Glomerular endothelial cell (primary cell): ENCODE measurements around the genes SH3TC2 and GRPEL2.

DNA sequence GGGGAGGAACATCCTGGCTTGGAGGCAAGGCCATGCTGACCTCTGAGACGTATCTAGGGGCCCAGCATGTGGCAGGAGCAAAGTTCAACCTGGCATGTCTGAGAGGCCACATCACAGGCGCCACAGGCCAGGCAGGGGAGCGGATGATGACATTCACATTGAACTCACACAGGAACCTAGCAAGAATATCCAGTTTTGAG lies 64.3 kb upstream of the STK32A start:
- RAMPAGE, long total RNA = no peak

DNA sequence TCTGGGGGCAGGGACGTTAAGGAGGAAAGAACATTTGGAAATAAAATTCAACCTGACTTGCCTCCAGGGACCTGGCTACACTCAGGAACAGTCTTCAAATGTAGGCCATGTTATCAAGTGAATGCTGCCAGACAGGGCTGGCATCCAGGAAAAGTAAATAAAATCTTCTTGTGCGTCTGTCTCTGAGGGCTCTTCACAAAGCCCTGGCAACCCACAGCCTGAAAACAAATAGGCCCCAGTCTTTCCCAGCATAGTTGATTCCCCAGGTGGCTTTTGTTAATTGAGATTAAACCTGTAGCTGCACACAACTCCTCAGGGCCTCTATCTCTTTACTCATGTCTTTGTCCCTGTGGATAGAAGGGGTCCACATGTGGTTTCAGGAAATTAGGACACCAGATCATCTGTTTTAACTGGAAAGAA lies 55.5 kb downstream of the STK32A start:
- RAMPAGE, long total RNA = no peak

DNA sequence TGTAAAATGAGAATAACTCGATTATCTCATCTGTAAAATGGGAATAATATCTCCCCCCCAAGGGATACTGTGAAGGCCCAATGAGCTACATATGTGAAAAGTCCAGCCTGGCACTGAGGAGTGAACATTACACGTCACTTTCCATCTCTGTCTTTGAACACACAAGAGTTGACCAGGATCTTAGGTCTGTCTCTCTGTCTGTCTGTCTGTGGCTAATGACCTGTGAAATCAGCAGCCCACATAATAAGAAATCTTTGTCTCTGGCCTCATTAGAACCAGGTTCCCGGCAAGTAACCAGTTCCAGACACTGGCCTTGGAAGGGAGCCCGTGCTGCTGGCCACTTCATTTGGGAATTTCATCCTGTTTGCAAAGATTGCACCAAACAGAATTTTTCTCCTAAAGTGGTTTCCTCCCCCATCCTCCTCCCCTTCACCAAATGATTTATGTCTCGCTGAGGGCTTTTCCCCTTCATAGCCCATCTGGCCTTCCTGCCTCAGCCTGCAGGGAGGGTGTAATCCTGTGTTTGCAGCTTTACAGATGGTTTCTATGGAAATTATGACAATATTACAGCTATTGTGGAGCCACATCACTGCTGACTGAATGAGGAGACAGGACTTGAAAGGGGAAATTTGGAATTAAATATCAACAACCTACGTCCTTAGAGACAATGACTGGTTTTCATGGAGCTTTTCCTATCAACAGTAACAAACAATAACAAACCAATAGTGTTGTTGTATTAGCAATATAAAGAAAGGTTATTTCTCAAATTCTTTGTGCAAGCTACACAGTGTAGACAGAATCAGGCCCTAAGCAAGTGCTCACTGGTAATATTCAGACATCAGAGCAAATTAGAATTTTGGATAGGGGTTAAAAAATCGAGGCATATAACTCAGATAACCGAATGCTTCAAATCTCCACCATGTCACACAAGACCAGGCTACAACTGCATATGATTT lies 25.8 kb downstream of the DPYSL3 start:
- RAMPAGE, long total RNA = no peak

DNA sequence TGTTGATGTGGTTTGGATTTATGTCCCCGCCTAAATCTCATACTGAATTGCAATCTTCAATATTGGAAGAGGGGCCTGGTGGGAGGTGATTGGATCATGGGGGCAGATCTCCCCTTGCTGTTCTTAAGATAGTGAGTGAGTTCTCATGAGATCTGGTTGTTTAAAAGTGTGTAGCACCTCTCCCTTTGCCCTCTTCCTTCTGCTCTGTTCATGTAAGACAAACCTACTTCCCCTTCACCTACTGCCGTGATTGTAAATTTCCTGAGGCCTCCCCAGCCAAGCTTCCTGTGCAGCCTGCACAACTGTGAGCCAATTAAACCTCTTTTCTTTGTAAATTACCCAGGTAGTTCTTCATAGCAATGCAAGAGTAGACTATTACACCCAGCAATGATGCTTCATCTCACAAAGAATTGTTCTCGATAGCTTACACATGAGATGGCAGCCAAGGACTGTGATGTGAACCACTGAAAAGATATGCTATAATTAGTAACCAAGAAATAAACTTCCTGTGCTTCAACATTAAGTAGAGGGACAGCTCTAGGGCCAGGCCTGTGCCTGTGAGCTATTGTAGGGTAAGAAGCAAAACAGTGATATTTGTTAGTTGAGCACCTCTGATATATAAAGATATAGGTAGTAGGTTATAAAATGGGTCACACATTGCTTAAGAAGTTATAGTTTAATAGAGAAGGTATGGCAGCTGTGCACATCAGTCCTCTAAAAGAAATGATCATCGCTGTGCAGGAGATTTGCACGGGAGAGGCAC lies 41.7 kb upstream of the DPYSL3 start:
- RAMPAGE, long total RNA = no peak

- RAMPAGE, long total RNA = no peak
Observed at GRCh38 chr5:147721640-147722041, 60.9 kb downstream of the JAKMIP2 start.

DNA sequence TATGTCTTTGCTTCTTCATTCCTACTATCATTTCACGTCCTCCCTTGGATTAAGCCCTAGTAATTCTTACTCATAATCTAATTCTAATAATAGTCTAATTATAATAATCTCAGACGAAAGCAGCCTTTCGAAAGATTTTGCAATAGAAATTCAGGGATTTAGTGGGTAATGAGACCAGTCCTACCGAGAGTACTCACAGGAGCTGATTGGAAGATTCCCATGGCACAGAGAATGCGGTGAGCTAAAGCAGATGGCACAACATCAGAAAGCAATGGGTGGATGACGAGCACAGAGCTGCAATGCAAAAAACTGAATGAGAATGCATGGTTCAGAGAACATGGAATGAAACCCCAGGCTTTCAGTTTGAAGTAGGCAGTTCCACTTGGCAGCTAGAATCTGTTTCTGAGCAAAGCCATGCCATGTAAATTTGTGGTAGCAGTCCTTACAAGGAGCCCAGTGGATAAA lies 78.2 kb upstream of the SPINK5 start:
- RAMPAGE, long total RNA = no peak

GRCh38 chr5:148437229-148437782 lies 53.5 kb downstream of the FBXO38 start:
- RAMPAGE, long total RNA = no peak

DNA sequence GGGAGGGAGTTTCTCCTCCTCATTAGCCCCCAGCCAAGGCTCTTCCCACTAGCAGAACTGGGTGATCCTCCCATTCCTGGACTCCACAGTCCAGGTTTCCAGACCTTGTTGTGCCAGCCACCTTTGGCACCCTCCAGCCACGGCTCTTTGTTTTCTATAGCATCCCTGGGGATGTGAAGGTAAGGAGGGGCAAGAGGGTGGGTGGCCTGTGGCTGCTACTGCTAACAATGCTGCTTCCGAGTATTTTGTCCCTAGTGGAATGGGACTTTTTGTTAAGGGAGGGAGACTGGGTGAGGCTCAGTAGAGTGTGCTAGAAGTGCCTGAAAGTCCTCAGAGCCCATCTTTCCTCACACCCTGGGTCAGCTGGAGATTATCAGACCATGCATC lies 94.5 kb downstream of the ADRB2 start:
- RAMPAGE, long total RNA = no peak

GRCh38 chr5:149001785-149002648 lies 60.8 kb downstream of the SH3TC2 start:
- RAMPAGE, long total RNA = no peak

GRCh38 chr5:149062963-149063675 lies at the start of gene SH3TC2:
SH3TC2 (minus strand) TSS chr5:149063062.
- RAMPAGE, long total RNA = no peak

- RAMPAGE, long total RNA = no peak
Observed at GRCh38 chr5:149288399-149289039, 16.9 kb downstream of the AFAP1L1 start.

- RAMPAGE, long total RNA = no peak
Observed at GRCh38 chr5:149345107-149345776, at the start of gene GRPEL2. GRPEL2 (plus strand) TSS chr5:149345499.

DNA sequence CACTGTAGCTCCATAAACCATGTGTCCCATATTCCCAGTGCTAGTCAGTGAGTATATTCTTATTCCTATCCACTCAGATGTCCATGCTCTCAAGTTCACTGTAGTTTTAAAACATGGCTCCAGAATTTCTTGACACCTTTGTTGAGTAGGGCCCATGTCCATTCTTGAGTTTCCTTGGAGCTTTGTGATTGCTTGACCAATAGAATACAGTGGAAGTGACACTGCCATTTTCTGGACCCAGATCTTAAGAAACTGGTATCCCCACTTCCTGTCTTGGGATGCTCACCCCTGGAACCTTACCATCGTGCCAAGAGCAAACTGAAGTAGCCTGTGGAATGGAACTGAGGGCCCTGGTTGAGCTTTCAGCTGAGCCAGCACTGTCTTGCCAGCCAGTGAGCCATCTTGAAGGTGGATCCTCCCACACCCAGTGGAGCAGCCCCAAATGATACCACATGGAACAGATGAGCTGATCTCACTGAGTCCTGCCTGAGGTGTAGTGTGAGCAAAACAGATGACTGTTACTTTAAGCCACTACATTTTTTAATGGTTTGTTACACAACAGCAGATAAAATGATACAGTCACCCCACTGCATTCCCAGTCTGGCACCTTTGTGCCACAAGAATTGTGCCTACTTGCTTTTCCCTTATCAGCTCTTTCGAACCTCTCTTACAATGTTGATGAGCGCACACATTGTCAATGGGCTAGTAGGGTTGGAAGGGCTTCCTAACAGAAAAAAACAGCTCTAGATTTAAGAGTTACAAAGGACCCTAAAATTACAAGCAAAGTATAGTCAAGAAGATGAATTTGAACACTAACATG lies 2.2 kb upstream of the PCYOX1L start:
- RAMPAGE, long total RNA = no peak

DNA sequence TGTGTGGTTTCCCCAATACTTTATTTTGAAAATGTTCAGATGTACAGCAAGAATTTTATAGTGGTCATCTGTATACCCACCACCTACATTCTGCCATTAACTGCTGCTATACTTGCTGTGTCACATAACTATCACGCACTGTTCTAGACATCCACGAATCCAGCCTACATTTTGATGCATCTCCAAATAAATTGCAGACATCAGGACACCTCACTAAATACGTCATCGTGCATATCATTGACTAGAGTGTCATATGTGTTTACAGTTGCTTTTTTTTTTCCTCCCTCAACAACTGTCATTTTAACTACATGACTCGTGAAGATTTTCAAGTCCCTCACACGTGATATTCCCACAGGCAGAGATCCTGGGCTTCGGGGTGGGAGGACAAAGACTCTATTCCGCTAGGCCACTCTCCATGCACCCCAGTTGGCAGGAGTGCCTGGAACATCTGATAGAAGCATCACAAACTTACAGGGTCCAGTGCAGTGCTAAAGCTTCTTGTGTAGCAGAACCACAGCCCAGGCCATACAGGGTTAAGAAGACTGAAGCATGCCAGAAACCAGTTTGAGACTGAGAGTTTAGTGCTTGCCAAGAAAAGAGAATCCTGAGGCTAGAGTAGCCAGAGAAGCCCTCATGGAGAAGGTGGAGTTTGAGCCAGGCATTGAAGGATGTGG lies 1.1 kb downstream of the PCYOX1L start:
- RAMPAGE, long total RNA = no peak

DNA sequence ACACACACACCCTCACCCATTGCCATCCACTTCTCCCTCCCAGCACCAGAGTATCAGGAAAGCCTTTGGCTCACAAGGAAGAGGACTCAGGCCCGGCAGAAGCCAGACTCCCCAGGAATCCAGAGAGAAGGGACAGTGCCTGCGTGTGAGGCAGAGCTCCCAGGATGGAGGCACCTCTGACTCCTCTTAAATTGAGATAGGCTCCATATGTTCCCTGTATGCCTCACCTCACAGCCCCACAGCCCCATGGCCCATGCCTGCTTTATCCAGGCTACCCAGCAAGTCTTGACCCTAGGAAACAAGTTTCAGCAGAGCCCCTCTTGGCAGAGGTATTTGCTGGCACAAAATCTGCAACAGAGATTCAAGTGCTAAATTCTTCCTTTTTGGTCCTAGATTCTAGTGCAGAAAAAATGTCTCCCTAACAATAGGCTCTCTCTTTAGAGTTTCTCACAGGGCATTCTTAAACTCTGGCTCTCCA lies 726 bp downstream of the IL17B start:
- RAMPAGE, long total RNA = no peak

GRCh38 chr5:149419818-149420896 lies 41.1 kb upstream of the IL17B start:
- RAMPAGE, long total RNA = no peak

DNA sequence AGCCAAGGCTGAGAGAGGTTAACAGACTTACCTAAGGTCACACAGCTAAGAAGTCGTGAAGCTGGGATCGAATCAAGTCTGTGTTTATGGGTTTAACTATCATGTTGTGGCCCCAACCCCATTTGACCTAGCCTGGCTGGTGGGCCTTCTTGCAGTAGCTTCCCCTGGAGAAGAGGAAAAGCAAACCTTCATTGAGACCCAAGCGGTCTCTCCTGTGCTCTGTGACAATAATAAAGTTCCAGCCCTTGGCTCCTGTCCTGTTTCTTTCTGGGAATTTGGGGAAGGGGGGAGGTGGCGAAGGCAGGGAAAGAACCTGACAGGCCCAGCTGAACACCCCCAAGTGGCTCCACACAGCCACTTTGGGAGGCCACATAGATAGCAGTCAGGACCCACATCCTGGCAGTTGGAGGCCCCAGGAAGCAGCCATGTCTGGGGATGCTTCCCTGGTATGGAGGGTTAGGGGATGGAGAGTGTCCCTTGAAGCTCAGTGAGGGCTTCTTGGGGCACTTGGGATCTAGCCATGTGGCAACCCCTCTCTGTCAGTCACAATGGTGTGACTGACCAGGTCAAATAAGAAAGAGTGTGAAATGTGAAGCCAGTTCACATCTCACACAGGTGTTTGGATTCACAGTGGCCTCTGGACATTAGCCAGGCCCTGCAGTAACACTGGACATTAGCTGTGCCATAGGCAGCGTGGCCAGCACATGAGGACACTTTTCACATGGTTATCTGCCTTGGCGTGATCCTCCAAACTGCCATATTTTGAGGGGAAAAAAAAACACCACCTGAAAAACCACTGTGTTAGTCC lies 53.7 kb upstream of the IL17B start:
- RAMPAGE, long total RNA = no peak

GRCh38 chr5:149471423-149472234 lies 79.6 kb downstream of the CSNK1A1 start:
- RAMPAGE, long total RNA = no peak

- RAMPAGE, long total RNA = no peak
Observed at GRCh38 chr5:149508556-149509473, 42.4 kb downstream of the CSNK1A1 start.

DNA sequence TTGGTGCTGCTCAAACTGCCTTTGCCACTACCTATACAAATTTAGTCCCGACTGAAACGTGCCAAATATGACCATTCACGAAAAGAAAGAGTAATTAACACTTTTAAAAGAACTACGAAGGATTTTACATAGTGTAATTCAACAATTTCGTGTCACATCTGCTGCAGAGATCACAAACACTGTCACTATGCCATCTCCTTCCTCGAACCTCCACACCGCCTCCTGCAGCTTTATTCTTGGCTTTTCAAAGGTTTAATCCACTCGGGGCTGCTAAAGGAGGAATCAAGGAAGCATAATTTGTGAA lies 2.0 kb downstream of the CSNK1A1 start:
- RAMPAGE, long total RNA = no peak